ENCODE results near the genes FAM118A and PPARA.

DNA sequence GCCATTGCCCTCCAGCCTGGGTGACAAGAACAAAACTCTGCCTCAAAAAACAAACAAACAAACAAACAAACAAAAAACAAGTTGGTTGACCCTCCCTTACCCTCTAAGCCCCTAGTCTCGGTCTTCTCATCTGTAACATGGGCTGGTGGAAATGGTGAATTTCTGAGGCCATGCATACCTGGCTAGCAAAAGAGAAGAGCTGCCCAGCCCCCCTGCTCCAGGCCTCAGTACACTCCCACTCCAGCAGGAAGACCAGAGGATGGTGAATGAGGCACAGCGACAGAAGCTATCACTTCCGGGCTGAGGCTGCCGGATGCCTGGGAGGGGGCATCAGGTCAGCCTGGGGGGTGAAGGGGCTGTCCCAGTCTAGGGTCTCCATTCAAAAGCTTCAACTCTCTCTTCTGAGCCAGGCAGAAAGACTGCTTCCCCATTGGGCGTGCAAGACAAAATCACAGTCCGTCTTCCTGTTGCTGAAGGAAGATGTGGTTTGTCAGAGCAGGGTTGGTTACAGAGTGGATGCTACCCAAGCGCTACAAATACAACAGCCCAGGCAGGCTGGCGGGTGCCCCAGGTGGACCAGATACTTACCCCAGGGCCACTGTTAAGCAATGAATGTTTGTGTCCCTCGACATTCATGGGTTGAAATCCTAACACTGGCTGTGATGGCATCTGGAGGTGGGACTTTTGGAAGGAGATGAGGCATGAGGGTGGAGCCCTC lies 11.8 kb downstream of the UPK3A start:
- PRO-cap, 5 experiments: no peak in any of the 5 experiments
- RAMPAGE, long total RNA, 2 experiments: no peak in any of the 2 experiments
- RRBS: no CpG with 5 or more reads among the region's 9 CpGs

DNA sequence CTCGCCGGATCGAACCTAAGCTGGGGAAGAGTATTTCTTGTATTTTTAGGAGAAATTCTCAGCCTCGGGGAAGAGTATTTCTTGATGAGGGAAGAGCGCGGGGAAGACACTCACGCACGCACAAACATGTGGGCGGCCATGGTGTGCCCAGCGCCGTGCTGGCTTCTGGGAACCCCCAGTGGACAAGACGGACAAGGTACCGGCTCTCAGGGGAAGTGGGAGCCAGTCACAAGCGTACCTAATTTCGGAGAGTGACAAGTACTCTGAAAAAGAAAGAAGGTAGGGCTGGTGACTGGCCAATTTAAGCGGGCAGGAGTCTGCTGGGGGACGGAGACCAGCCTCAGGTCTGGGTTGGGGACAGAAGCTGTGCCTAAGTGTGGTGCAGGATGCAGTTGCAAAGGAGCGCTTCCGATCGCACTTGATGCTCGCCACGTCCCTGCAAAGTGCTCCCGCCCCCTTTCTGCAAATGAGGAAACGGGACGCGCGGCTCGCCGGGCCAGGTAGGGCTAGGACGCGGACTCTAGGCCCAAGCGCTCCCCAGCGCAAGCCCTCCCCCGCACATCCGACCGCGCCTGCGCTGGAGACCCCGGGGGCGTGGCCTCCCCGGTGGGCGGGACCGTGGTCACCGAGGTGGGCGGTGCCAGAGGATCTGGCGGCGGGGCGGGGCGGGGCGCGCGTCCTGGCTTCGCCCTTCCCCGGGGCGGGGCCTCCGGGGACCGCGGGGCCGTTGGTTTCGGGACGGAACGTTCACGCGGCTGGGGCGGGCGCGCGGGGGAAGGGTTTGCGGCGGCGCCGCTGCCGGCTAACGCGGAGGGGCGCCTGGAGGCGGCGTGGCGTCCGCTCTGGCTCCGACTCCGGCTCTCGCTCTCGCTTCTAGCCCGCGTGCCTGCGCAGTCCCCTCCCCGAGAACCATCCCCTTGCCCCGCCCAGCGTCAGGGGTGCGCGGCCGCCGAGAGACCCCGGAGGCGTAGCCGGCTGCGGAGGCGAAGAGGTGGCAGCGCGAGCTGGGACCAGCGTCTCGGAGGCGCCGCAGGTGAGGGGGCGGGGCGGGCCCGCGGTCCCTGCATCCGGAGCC lies at the start of gene FAM118A:
TSS of gene FAM118A (plus strand) at position 784 of the 1,075 bp plus-strand sequence.
- PRO-cap, 5 experiments: peak in 5 of 5 experiments; most common plus-strand start position 777 of the sequence (in 4); most common minus-strand start position 567 of the sequence (in 3)
- RAMPAGE, long total RNA, 2 experiments: no peak in any of the 2 experiments
- RRBS: 1% methylated on average over 65 of the region's 110 CpGs

DNA sequence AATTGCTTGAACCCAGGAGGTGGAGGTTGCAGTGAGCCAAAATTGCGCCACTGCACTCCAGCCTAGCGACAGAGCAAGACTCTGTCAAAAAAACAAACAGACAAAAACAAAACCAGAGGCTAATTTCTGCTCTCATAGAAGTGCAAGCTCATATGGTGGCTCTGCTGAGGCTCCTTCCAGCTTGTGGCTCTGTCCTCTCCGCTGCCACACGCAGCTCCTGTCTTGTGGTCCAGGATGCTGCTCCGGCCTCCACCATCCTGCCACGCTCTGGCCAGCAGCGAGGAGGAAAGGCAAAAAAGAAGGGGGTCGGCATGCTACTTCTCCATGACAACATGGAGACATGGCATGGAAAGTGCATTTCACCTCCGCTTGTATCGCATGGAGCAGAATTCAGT lies 19.7 kb downstream of the RIBC2 start:
- PRO-cap, 5 experiments: no peak in any of the 5 experiments
- RAMPAGE, long total RNA, 2 experiments: no peak in any of the 2 experiments
- RRBS: no CpG with 5 or more reads among the region's 10 CpGs

GRCh38 chr22:45451513-45451712 lies 37.9 kb downstream of the RIBC2 start:
- PRO-cap, 5 experiments: no peak in any of the 5 experiments
- RAMPAGE, long total RNA, 2 experiments: no peak in any of the 2 experiments
- RRBS: no CpG with 5 or more reads among the region's 2 CpGs

DNA sequence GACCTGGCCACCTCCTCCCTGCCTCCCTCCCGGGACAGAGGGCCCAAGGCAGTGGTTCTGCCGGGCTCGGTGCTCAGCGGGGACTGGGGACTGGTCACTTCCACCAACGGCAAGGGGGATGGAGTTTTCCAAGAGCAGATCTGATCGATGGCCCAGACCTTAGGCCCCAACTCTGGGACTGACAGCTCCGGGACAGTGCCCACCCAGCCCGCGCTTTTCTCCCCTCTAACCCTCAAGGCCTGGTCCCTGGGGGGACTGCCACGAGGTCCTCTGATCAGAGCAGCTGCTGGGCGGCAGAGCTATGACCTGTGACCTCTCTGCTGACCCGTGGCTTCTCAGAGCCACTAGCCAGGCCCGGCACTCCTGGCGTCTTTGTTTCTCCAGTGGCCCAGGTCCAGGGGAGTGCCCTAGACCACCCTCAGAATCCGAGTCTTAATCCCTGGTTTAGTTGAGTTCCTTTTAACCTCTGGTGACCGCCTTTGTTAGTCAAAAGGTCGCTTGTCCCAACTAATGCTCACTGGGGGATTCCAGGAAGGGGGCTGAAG lies 1.1 kb downstream of the FBLN1 start:
- PRO-cap, 5 experiments: no peak in any of the 5 experiments
- RAMPAGE, long total RNA, 2 experiments: no peak in any of the 2 experiments
- RRBS: 40% methylated on average over 1 of the region's 17 CpGs

- PRO-cap, 5 experiments: no peak in any of the 5 experiments
- RAMPAGE, long total RNA, 2 experiments: no peak in any of the 2 experiments
- RRBS: 93% methylated on average over 4 of the region's 11 CpGs
These were observed 25.1 kb downstream of the FBLN1 start for GRCh38 chr22:45527695-45528204.

GRCh38 chr22:45707509-45708238 lies 36.0 kb downstream of the ATXN10 start:
- PRO-cap, 5 experiments: peak in 3 of 5 experiments; most common plus-strand start chr22:45707883 (in 1); most common minus-strand start chr22:45707780 (in 3)
- RAMPAGE, long total RNA, 2 experiments: no peak in any of the 2 experiments
- RRBS: no CpG with 5 or more reads among the region's 3 CpGs

DNA sequence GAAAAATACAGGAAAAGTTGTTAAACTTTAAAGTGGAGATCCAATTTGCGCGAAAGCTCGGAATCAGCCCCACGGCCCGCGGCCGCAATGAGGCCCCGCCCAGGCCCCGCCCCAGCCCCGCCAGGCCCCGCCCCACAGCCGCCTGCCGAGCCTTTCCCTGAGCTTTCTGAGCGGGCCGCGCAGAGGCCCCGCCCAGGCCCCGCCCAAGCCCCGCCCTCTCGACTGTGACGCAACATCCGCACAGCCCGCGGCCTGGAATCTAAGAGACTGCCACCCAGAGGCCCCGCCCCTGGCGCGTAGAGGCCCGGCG lies 58.6 kb upstream of the WNT7B start:
- PRO-cap, 5 experiments: peak in 5 of 5 experiments; most common plus-strand start position 262 of the sequence (in 1); most common minus-strand start position 89 of the sequence (in 4)
- RAMPAGE, long total RNA, 2 experiments: no peak in any of the 2 experiments
- RRBS: 1% methylated on average over 2 of the region's 29 CpGs

DNA sequence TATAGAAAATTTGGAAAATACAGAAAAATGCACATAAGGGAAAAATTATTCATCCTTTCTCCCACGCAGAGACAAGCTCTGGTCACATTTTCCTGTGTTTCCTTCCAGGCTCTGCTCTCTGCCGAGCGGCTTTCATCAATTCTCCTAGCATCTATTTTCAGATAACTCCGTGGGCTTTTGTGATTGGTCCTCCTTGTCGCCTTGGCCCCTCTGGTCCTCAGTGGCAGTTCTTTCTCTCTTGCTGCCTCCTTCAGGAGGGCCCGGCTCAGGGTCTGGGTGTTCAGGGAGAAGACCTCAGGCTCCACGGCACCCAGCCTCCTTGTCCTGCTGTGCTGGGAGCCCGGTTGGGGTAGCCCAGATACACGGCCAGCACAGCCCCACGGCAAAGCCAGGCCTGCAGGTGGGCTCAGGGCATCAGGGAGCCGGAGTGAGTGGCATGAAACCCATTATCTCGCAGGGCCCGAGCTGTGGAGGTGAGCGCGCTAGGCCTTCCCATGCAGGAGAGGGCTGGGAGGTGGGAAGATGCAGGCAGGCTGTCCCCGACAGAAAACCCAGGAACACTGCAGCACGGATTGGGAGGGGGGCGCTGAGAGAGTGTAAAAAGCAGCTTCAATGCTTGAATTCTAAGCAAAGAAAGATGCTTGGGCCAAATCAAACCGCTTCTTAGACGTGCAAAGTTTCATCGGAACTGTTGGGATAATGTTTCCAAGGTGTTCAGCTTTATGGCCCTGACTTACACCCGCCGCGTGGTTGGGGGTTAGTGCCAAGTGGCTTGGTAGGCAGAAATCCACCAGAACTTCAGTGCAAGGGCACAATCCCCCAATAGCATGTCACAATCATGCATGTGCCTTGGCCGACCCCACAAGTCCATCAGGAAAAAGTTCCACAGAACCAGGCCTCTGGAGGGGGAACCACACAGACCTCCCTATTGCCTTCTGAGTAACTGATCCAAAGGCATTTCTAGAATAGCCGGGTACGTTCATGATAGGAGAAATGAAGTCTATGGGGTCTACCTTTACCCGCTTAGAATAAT lies 81.9 kb upstream of the WNT7B start:
- PRO-cap, 5 experiments: no peak in any of the 5 experiments
- RAMPAGE, long total RNA, 2 experiments: no peak in any of the 2 experiments
- RRBS: 80% methylated on average over 4 of the region's 28 CpGs

DNA sequence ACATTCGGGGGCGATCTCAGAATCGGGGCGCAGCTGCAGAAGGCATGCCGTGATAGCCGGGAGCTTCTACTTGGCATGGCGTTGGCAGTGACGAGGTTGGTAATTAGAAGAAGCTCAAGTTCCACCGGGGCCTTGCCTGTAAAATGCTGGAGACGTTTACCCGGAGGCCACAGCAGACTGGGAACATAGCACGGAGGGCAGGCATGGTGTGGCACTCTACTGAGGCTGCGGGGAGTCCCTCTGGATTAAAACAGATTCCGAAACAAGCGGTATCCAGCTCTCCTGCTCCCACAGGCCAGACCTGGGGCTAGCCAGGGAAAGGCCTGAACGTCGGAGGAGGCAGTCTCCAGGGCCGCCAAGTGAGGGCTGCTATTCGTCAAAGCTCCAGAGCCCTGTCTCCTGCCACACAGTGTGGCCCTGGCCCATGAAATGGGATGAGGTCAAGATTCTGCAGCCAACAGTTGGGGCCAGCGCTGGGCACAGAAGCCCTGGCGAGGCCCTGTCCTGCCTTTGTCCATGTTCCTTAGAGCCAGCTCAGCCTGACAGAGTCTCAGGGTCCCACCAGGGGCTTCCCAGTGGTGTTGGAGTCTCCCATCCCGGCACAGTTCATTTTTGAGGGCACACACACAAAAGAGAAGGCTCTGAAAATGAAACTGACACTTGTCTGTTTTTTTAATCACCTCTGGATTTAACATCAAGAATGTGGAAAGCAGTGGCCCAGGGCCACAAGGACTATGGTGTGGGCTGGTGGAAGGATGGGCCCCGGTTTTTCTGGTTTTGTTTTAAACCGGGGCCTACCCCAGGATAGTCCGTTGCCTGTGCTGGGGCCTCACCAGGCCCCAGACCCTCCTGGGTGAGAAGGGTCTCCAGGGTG lies 76.1 kb upstream of the PPARA start:
- PRO-cap, 5 experiments: no peak in any of the 5 experiments
- RAMPAGE, long total RNA, 2 experiments: no peak in any of the 2 experiments
- RRBS: 24% methylated on average over 5 of the region's 25 CpGs

GRCh38 chr22:46079470-46079732 lies 70.9 kb upstream of the PPARA start:
- PRO-cap, 5 experiments: no peak in any of the 5 experiments
- RAMPAGE, long total RNA, 2 experiments: no peak in any of the 2 experiments
- RRBS: no CpG with 5 or more reads among the region's 9 CpGs

- PRO-cap, 5 experiments: no peak in any of the 5 experiments
- RAMPAGE, long total RNA, 2 experiments: no peak in any of the 2 experiments
- RRBS: no CpG with 5 or more reads among the region's 21 CpGs
These were observed 53.2 kb upstream of the PPARA start for GRCh38 chr22:46096871-46097832.

DNA sequence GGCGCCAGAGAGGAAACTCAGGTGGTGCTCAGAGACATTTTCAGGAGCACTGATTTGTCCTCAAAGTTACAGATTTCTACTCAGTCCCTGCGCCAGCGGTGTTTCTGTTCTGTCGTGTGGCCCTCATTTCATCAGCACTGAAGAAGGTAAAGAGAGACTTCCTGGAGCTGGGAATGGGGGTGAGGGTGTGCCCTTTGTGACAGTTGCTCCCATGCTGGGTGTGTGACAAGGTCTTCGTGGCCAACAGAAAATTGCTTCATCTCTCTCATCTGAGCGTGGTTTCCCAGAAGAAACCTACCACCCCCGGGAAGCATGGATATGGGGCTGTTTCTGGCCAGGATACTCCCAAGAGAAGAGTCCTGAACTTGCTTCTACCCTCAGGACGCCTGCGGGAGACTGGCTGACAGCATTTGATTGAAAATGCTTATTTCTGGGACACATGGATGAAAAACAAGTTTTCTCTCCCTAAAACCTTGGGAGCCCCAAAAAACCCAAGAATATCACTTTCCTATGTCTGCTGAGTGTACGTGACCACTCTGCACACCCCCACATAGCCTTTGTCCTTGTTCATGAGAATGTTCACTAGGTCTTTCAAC lies 1.9 kb upstream of the PPARA start:
- PRO-cap, 5 experiments: peak in 5 of 5 experiments; most common plus-strand start position 313 of the sequence (in 1); most common minus-strand start position 139 of the sequence (in 5)
- RAMPAGE, long total RNA, 2 experiments: no peak in any of the 2 experiments
- RRBS: no CpG with 5 or more reads among the region's 10 CpGs

GRCh38 chr22:46150199-46151208 lies at the start of gene PPARA:
Gene PPARA (plus strand): TSS chr22:46150526.
- PRO-cap, 5 experiments: peak in 5 of 5 experiments; most common plus-strand start chr22:46150554 (in 5); most common minus-strand start chr22:46150249 (in 2)
- RAMPAGE, long total RNA, 2 experiments: start-site peak on the plus strand in 1 of 2 experiments, at chr22:46150561-46151092 at its widest, 34 to 469 reads per replicate
- RRBS: 1% methylated on average over 76 of the region's 143 CpGs

DNA sequence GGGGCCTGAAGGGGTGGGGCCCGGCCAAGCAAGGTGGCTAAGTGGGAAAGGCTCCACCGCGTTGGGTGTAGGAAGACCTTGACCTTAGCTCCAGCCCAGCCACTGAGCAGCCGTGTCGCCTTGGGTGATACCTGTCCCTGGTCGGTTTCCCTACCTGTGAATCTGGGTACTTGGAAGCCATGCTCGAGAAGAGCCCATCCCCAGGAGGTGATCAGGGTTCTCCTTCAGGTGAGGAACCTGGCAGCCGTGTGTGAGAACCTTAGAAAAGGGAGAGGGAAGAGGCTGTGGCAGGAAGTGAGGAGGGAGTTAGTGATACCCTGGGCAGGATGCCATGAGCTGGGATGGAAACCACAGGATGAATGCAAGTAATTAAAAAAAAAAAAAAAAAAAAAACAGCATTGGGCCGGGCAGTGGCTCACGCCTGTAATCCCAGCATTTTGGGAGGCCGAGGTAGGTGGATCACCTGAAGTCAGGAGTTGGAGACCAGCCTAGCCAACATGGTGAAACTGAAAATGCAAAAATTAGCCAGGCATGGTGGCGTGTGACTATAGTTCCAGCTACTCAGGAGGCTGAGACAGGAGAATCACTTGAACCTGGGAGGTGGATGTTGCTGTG lies 21.7 kb downstream of the PPARA start:
- PRO-cap, 5 experiments: no peak in any of the 5 experiments
- RAMPAGE, long total RNA, 2 experiments: no peak in any of the 2 experiments
- RRBS: 11% methylated on average over 1 of the region's 12 CpGs

DNA sequence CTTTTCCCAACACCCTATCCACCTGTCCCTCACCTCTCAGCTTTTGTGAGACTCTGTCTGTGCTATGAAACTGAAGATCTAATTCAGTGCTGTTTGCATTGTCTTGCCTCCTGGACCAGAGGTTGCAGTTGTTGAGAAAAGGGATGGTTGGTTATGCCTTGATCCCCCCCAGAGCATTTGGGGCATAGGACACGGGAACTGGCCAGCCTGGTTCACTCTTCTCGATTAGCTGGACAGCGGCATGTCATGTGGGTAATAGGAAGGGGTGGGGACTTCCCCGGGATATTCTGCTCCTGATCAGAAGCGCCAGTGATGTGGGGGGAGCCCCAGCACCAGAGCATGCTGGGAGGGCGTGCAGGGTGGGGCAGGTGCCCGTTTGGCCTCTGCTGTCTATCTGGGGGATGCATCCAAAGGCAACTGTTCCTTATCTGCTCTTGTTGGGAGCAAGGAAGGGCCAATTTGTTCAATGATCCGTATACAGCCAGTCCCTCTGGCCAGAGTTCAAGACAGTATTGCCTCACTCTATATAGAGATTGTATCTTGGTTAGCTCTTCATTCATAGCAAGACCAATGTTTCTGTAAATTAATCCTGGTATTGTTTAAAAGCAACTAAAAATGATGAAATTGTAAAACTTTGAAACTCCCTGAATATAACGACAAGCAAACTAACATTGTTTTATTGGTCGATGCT lies 43.5 kb downstream of the PPARA start:
- PRO-cap, 5 experiments: peak in 1 of 5 experiments; most common minus-strand start position 227 of the sequence (in 1)
- RAMPAGE, long total RNA, 2 experiments: no peak in any of the 2 experiments
- RRBS: no CpG with 5 or more reads among the region's 10 CpGs

GRCh38 chr22:46288071-46288823 lies 8.4 kb upstream of the GTSE1 start:
- PRO-cap, 5 experiments: no peak in any of the 5 experiments
- RAMPAGE, long total RNA, 2 experiments: no peak in any of the 2 experiments
- RRBS: no CpG with 5 or more reads among the region's 22 CpGs

DNA sequence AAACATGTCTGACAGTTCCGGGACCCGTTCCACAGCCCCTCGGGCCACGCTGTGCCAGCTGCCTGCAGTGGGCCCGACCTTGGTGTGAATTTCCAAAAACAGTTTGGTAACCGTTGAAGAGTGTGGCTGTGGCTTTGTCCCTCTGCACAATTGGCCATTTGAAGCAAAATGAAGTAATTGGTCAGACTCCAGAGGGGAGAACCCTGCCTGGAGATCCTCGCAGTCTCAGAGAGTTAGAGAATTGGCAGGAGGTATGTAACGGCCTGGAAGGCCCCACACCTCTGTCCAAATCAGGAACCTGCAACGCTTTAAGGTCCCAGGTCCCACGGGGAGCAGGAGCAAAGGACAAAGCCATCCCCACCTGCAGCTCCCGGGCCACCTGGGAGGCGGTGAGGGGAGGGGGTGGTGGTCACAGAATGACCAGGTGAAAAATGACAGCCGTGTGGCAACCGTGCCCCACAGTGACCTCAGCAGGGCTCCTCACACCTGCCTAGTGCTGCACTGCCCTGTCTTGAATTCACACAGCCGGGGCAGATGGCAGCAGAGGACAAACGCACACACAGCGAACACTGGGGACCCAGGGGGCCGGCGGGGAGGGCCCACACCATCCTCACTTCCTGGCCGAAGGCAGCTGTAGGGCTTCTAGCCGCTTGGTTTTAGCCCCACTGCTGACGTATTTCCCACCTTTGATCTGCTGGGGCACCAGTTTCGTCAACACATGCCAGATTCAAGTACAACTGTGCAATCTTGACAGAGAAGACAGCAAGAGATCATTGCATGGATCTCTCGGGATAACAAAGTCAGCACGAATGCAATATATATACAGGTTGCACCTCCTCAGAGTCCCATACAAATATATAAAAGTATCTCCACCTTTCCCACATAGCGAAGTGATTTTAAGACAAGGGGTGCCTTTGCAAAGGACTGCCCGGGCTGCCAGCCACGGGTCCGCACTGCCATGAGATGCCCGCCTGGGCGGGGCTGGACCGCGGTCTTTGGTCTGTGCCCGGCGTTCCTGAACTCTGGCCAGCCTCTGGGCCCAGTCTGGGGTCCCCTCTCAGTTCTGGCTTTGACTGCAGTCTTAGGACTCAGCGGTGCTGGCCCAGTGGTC lies 26.7 kb downstream of the TRMU start:
- PRO-cap, 5 experiments: peak in 3 of 5 experiments; most common plus-strand start position 753 of the sequence (in 2); most common minus-strand start position 616 of the sequence (in 2)
- RAMPAGE, long total RNA, 2 experiments: no peak in any of the 2 experiments
- RRBS: 42% methylated on average over 12 of the region's 36 CpGs

DNA sequence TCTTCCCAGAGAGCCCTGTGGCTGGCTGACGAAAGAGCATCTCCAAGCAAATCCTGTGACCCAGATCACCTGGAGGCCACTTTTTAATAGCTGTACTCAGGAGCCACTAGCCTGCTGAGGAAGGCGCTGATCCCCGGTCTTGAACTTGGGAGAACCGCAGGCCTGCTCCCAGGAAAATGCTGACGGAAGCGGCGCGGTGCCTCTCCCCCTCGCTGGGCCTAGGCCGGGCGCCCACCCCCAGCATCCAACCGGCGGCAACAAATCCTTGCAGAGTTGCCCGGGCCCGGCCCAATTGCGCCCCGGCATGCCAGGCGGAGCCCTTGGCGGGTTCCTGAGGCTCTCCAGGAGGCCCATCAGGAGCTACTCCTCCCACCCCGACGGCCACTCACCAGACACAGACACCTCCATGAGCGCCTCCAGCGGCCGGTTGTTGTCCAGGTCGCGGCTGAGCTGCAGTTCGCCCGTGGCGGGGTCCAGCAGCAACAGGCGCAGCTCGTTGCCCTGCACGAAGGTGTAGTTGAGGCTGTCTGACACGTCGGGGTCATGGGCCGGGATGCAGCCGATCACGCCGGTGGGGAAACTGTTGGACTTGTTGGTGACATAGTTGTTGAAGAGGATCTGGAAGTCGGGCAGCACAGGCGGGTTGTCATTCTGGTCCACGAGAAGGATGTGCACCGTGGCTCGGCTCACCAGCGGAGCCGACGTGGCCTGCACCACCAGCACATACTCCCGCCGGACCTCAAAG lies 4.0 kb downstream of the CELSR1 start:
- PRO-cap, 5 experiments: no peak in any of the 5 experiments
- RAMPAGE, long total RNA, 2 experiments: no peak in any of the 2 experiments
- RRBS: 95% methylated on average over 2 of the region's 48 CpGs

GRCh38 chr22:46547812-46548372 lies 10.5 kb upstream of the CELSR1 start:
- PRO-cap, 5 experiments: peak in 2 of 5 experiments; most common plus-strand start chr22:46548106 (in 2); most common minus-strand start chr22:46547887 (in 1)
- RAMPAGE, long total RNA, 2 experiments: no peak in any of the 2 experiments
- RRBS: no CpG with 5 or more reads among the region's 7 CpGs